ENCODE measurements around a stretch of chr10.

- PRO-cap: no peak
- RRBS: 68% methylated on average over 4 of the region's 70 CpGs
Observed at GRCh38 chr10:73425-74286, 24.6 kb upstream of the TUBB8 start.

GRCh38 chr10:127720-128400, 7.4 kb upstream of the ZMYND11 start:
- PRO-cap: no peak
- RRBS: no CpG with 5 or more reads among the region's 9 CpGs

GRCh38 chr10:293971-294428, 158.7 kb downstream of the ZMYND11 start:
- PRO-cap: no peak
- RRBS: no CpG with 5 or more reads among the region's 7 CpGs

DNA sequence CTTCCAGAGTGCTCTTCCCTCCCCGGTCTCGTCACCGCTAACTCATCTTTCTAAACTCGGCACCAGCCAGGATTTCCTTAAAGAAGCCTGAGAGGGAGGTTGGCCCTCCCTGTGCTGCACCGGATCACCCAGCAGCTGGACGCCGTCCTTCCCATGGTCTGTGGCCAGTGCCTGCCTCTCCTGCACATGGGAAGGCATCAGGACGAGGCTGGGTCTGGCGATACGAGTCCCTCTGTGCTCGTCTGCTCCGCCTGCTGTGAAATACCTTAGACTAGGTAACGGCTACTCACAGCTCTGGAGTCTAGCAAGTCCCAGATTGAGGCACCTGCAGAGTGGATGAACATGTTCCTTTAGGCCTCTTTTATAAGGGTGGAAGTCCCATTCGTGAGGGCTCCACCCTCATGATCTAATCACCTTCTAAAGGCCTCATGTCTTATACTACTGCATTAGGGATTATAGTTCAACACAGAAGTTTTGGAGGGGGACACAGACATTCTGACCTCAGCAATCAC, 179.2 kb downstream of the ZMYND11 start:
- PRO-cap: no peak
- RRBS: no CpG with 5 or more reads among the region's 14 CpGs

DNA sequence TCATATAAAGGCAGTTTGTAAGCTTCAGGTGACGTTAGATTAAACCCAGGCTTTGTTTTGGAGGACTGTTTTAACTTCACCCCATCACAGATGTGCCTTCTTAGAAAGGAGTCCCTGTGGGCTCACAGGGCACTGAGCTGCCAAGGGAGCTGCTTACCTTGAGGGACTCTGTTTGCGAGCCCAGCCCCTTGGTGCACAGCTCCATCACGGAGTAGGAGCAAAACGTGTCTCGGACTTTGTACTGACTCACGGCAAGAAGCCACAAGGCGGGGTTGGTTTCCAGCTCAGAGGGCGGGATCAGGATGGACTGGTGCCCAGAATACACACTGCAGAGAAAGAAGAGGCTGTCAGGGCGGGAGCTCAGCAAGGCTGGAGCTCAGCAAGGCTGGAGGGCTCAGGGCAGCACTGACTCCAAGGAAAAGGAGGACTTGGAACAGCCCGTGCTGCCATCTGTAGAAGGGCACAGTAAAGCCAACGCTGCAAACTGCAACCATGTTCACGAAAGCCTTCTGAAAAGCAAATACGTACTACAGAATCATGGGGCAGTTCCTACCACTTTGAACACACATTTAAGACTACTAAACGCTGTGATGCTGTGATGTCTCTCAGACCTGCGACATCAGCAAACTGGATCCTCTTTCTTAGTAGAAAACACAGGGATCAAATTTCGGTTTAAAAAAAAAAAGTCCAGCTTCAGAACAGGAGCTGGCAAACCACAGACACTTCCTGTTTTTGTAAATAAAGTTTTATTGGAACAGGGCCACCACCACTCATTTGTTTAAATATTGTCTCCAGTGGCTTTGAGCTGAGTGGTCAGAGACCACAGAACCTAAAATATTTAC, 194.2 kb downstream of the ZMYND11 start:
- PRO-cap: bidirectional peak, plus-strand start at position 331 of the sequence, minus-strand start at position 215 of the sequence; bidirectional peak, plus-strand start at position 783 of the sequence, minus-strand start at position 629 of the sequence
- RRBS: no CpG with 5 or more reads among the region's 16 CpGs

GRCh38 chr10:642138-642749, 47.2 kb downstream of the DIP2C start:
- PRO-cap: unidirectional peak, minus-strand start at chr10:642246; bidirectional peak, plus-strand start at chr10:642594, minus-strand start at chr10:642320
- RRBS: no CpG with 5 or more reads among the region's 15 CpGs

- PRO-cap: no peak
- RRBS: no CpG with 5 or more reads among the region's 27 CpGs
Observed at GRCh38 chr10:663695-664689, 25.5 kb downstream of the DIP2C start.

DNA sequence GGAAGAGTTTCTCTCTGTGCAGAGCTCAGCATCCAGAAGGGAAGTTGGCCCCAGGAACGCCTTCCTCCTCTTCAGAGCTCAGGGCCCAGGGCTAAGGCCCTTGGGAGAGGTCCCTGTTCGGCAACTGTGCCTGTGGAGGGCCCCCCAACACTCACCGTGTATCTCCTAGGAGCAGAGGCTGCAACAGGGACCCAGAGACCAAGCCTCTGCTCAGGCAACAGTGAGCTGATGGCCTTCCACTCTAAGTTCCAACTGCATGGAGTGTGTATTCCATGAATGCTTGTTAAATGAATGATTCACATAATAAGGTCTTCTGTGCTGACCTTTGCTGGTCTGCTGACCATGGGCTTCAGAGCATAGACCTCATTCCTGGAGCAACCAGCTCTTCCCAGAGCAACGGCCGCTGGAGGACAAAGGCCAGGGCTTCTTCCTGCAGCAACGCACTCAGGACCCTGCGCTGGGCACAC, 7.7 kb downstream of the DIP2C start:
- PRO-cap: no peak
- RRBS: no CpG with 5 or more reads among the region's 7 CpGs

- PRO-cap: no peak
- RRBS: no CpG with 5 or more reads among the region's 39 CpGs
Observed at GRCh38 chr10:683020-684215, 6.0 kb downstream of the DIP2C start.

DNA sequence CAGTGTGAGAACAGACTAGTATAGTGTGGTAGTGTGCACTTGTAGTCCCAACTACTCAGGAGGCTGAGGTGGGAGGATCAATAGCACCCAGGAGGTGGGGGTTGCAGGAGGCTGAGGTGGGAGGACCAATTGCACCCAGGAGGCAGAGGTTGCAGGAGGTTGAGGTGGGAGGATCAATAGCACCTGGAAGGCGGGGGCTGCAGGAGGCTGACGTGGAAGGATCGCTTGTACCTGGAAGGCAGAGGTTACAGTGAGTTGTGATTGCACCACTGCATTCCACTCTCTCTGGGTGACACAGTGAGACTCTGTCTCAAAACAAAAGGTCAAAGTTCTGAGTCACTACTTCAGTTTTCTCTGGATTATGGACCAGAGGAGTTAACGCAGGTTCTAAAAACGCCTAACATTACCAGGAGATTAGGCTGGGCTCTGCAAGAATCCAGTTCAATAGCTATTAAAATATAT, 22.7 kb upstream of the DIP2C start:
- PRO-cap: bidirectional peak, plus-strand start at position 347 of the sequence, minus-strand start at position 249 of the sequence
- RRBS: no CpG with 5 or more reads among the region's 5 CpGs

DNA sequence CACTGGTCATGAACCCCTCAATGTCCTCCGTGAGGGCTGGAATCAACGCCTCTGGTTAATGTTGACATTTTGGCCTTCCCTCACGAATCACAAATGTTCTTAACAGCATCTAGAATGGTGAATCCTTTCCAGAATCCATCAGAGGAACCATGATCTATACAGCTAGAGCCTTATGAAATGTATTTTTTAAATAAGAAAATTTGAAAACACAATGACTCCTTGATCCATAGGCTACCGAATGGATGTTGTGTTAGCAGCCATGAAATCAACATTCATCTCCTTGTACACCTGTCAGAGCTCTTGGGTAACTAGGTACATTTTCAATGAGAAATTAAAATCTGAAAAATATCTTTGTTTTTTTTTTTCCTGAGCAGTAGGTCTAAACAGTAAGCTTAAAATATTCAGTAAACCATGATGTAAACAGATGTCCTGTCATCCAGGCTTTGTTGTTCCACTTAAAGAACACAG, 77.2 kb downstream of the LARP4B start:
- PRO-cap: no peak
- RRBS: no CpG with 5 or more reads among the region's 4 CpGs

DNA sequence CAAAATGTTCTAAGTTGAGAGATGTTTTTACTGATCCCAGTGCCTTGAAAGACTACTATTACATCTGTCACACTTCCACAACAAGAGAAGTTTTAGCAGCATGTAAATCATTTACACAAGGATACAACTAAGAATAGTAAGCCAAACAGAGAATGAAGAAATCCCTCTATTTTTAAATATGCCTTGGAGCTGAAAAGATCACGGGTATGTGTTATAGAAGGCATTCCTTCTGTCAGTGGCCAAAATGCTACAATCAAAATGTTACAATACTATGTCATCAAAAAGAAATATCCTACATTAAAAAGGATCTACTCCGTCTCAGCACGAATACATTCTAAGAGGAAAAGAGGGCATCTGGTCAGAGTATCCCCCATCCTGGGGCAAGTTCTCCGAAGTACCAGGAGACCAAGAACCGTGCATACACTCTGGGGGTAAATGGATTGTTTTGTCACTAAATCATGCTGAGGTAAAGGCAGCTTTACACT, 52.5 kb downstream of the LARP4B start:
- PRO-cap: no peak
- RRBS: no CpG with 5 or more reads among the region's 5 CpGs

DNA sequence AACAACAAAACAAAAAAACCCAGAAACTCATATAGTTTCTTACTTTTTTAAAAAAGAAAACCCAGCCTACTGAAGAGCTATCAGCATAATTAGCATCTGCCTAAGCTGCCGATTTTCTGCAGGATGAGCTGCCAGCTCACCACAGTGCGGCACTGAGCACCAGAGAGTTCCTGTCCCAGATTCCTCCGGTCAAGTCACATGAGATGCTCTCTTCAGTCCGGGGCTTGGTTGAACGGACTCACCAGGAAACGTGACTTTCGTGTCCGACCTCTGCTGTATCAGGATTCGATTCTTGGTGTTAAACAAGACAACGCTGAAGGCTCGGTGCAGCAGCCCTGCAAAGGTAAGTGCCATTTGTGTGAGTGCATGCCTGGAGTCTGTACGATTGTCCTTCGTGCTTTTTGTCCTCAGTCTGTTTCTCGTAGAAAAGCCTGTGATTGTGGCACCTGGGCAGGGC, 3.2 kb downstream of the IDI2 start:
- PRO-cap: no peak
- RRBS: no CpG with 5 or more reads among the region's 14 CpGs

DNA sequence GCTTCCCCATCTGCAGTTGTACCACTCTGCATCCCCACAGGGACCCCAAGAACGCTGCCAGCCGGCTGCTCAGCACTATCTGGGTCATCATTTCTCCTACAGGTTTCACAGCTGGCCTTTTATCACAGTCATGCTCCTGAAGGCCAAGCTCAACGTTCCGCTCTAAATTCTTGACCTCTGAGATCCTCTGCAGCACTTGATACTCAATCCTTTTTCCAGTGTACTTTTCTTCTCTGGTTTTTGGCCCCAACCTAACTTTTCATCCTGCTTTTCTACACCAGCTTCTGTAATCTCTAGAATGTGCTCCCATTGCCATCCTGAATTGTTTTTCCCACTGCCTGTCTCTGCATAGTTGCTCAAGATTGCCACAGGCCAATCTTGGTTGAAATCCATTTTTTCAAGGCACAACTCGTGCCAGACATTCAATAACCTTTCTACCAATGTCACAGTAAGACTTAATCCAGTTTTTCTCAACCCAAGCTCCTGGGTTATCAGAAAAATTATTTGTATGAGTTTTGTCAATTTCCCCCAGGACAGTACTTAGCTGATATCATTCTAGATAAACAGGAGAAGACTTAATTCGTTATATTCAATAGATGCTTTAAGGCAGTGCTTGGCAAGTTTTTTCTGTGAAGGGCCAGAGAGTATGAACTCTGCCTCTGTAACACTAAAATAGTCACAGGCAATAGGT, 4.5 kb downstream of the IDI1 start:
- PRO-cap: no peak
- RRBS: no CpG with 5 or more reads among the region's 6 CpGs

DNA sequence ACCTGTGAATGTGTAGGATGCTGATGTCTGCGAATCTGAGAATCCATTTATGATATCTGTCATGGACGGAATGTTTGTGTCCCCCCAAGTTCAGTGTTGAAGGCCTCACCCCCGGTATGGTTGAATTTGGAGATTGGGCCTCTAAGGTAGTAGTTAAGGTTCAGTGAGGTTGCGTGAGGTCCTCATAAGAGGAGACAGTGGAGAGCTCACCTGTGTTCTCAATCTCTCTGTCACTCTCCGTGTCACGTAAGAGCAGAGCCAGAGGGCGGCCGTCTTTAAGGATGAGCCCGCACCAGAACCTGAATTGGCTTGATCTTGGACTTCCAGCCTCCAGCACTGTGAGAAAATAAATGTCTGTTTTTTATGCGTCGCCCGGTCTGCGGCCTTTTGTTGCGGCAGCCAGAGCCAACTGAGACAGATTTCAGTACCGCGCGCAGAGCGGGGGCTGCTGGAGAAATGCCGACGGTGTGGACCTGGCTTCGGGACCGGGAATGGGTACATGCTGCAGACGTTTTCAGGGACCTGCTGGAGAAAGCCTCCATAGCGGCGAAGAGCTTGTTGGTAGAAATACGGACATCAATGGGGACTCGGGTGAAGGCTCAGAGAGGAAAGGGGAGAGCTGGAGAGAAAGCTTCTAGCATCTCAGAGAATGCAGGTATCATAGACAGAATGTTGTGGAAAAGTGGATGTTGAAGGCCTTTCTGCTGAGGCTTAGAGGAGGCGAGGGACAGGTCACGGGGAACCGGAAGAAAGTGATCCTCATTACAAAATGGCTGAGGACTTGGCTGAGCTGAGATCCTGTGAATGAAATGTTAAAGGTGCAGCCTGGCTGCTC, 40.3 kb downstream of the WDR37 start:
- PRO-cap: no peak
- RRBS: 94% methylated on average over 7 of the region's 30 CpGs

GRCh38 chr10:1226981-1227412, 170.8 kb downstream of the WDR37 start:
- PRO-cap: unidirectional peak, plus-strand start at chr10:1227130
- RRBS: no CpG with 5 or more reads among the region's 13 CpGs

DNA sequence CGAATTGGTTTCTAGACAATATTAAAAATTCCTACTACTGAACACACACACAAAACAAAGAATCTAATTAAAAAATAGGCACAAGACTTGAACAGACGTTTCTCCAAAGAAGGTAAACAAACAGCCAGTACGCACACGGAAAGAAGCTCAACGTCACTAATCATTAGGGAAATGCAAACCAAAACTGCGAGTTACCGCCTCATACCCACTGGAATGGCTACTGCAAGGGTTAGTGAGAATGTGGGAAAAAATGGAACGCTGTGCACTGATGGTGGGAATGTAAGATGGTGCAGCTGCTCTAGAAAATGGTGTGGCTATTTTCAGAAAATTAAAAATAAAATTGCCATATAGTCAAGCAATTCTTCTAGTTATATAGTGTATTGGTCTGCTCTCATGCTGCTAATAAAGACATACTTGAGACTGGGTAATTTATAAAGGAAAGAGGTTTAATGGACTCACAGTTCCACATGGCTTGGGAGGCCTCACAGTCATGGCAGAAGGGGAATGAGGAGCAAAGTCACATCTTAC, 283.7 kb downstream of the ADARB2 start:
- PRO-cap: no peak
- RRBS: no CpG with 5 or more reads among the region's 8 CpGs

DNA sequence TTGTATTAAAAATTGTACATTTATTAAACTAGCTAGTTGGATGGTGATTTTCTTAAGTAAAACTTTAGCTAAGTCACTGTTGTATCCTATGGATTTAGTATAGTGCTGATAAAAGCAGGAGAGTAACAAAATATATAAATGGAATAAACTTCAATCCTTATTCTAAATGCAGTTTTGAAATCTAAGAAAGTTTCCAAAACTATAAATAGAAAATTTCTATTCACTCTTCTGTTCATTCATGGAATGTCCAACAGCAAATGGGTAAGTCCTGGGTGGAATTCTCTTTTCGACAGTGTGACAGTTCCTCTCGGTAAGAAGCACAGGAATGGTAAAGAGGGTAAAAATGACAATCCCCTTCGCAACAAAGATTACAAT, 441.6 kb upstream of the PFKP start:
- PRO-cap: no peak
- RRBS: no CpG with 5 or more reads among the region's 3 CpGs

- PRO-cap: no peak
- RRBS: no CpG with 5 or more reads among the region's 10 CpGs
Observed at GRCh38 chr10:3048500-3049107, 18.7 kb upstream of the PFKP start.

DNA sequence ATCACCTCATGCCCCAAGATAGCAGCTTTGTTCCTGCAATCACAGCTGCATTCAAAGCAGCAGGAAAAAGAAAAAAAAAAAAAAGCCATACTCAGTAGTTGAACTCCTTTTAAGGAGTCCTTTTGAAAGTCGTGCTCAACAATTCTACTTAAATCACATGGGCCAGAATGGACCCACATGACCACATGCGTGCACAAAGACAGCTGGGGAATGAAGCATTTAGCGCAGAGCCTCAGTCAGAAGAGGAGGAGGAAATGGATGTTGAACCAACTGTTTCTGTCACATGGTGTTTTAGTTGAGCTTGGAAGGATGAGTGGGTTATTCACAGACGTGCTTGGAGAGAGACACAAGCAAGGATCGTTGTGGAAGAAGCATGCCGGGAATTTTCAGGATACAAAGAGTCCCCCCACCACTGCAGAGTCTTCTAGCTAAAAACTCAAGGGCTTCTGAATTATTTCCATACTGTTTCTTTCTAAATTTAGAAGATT, 13.0 kb upstream of the PFKP start:
- PRO-cap: bidirectional peak, plus-strand start at position 219 of the sequence, minus-strand start outside the sequence
- RRBS: no CpG with 5 or more reads among the region's 6 CpGs

Measured in Caco-2 (cell line).